Measurements from ENCODE around the genes KCNF1 and NTSR2.

GRCh38 chr2:10548587-10549286 is 100.6 kb upstream of the ODC1 start:
- PRO-cap, 2 experiments, result no peak in any of the 2 experiments
- RAMPAGE, long total RNA, 4 experiments, result no peak in any of the 4 experiments

DNA sequence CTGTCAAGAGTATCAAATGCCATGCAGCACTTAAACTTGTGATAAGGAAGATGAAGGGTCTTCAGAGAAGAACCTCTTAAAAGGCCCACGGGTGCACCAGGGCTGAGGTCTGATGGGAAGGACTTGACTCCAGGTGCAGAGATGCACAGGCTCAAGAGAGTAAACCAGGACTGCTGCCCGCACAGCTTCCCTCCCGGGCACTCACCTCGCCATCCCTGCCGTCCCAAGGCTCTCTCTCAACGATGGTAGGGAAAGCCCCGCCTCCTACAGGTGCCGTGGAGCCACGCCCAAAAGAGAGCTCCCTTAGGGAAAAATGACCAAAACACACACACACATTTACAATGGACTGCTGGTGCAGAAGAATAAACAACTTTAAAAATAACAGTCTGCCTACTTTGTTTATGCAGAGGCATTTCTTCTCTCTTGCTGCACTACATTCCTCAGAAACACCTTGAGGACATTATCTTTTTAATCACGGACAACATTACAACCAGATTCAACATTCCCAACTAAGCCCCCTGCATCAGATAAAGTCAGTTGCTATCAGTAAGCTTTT is 27.8 kb downstream of the PDIA6 start:
- PRO-cap, 2 experiments, result no peak in any of the 2 experiments
- RAMPAGE, long total RNA, 4 experiments, result start-site peak on the minus strand in 1 of 4 experiments, centred at position 257 of the sequence, 22 reads per replicate

DNA sequence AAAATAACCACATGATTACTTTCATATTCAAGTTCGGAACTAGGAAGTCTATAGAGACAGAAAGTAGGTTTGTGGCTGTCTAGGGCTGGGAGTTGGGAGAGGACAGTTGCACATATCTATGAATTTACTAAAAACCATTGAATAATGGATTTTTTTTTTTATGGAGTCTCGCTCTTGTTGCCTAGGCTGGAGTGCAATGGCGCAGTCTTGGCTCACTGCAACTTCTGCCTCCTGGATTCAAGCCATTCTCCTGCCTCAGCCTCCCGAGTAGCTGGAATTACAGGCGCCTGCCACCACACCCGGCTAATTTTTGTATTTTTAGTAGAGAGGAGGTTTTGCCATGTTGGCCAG is 13.6 kb upstream of the PDIA6 start:
- PRO-cap, 2 experiments, result no peak in any of the 2 experiments
- RAMPAGE, long total RNA, 4 experiments, result no peak in any of the 4 experiments

- PRO-cap, 2 experiments, result no peak in any of the 2 experiments
- RAMPAGE, long total RNA, 4 experiments, result no peak in any of the 4 experiments
Observed at GRCh38 chr2:10911333-10912079, at the start of gene KCNF1. KCNF1 (plus strand) TSS chr2:10911934.

DNA sequence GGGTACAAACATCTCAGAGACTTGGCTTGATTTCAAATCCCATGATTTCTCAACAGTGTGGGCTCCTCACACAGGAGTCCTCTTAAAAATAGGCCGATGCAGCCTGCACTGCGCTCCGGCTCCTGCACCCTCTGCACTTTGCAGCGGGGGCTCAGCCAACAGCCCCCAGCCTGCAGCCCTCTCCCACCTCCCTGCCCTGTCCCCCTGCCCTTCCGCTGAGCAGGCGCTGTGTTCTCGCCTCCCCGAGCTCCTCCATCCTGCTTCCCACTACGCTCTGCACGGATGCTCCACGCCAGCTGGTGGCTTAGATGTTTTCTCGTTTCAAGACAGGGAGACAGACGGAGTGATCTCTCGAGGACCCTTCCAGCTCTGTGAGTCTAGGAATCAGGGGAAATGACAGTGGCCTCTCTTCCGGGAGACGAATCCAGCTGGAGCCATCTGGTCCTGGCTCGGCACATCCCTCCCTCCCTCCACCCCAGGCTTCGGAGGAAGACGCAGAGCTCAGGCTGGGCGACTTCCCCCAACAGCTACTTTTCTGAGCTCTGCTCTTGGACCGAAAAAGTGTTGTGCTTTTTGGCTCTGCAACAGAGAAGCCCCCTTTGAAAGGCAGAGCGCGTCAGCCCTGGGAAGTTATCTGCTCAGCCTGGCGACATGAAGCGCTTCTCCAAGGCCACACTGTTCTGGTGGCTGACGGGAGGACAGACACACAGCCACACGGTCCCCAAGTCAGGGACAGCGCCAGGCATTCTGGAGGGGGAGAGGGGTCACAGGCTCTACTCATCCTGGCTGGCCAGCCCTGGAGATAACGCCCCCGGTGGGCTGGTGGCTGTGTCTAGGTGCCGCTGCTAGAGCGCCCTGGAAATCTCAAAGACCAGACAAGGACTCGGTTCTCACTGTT is 71.6 kb downstream of the KCNF1 start:
- PRO-cap, 2 experiments, result no peak in any of the 2 experiments
- RAMPAGE, long total RNA, 4 experiments, result no peak in any of the 4 experiments

DNA sequence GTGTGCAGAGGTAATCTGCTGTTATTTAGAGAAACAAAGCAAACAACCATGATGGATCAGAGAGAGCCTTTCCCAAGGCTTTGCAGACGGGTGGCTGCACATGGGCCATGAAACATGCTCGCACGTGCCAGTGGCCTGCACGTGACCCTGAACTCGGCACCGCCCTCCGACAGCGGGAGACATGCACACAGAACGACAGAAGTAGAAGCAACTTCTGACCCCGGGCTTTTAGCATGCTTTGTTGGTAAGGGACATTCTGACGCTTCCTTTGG is 108.7 kb upstream of the C2orf50 start:
- PRO-cap, 2 experiments, result no peak in any of the 2 experiments
- RAMPAGE, long total RNA, 4 experiments, result no peak in any of the 4 experiments

DNA sequence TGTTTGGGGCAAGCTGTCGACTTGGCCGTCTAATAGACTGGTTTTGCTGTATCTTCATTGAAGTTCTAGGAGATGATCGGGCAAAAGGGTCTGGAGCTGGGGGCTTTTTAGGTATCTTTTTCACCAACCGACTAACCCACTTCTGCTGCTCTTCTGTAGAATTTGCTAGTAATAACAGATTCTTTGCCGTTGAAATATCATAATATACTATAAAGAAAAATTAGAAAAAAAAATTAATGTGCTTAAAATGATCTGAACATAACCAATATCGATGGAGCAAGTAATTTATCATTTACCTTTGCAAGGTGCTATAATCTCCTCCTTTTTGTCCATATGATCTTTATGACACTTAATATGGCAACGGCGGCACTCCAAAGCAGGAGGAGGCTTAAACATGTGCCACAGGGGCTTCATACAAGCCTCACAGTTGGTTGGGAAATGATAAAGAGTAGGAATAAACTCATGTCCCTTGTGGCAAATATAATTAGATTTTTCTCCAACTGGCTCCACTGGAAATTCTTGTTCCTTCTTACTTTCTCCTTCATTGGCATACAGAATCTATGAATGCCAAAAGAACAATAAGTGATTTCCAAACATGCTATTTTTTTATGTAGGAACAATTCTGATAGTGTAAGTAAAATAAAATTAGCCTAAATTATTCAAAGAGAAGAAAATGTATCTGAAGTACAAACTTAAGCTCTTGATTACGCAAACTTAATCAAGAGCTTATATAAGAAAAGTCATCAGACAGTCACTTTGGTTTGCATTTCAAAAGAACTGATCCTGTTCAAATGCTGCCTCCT is 37.1 kb downstream of the SLC66A3 start:
- PRO-cap, 2 experiments, result no peak in any of the 2 experiments
- RAMPAGE, long total RNA, 4 experiments, result no peak in any of the 4 experiments

GRCh38 chr2:11370520-11371103 is 26.2 kb upstream of the ROCK2 start:
- PRO-cap, 2 experiments, result no peak in any of the 2 experiments
- RAMPAGE, long total RNA, 4 experiments, result no peak in any of the 4 experiments

GRCh38 chr2:11483966-11484560 is 18.1 kb upstream of the E2F6 start:
- PRO-cap, 2 experiments, result no peak in any of the 2 experiments
- RAMPAGE, long total RNA, 4 experiments, result no peak in any of the 4 experiments

GRCh38 chr2:11499015-11499656 is 33.2 kb upstream of the E2F6 start:
- PRO-cap, 2 experiments, result no peak in any of the 2 experiments
- RAMPAGE, long total RNA, 4 experiments, result no peak in any of the 4 experiments

- PRO-cap, 2 experiments, result no peak in any of the 2 experiments
- RAMPAGE, long total RNA, 4 experiments, result no peak in any of the 4 experiments
Observed at GRCh38 chr2:11533214-11533851, 512 bp upstream of the GREB1 start.

GRCh38 chr2:11669623-11670583 is at the start of gene NTSR2:
NTSR2 (minus strand) TSS chr2:11670195.
- PRO-cap, 2 experiments, result no peak in any of the 2 experiments
- RAMPAGE, long total RNA, 4 experiments, result no peak in any of the 4 experiments

GRCh38 chr2:11701789-11702441 is 31.9 kb upstream of the NTSR2 start:
- PRO-cap, 2 experiments, result no peak in any of the 2 experiments
- RAMPAGE, long total RNA, 4 experiments, result no peak in any of the 4 experiments

- PRO-cap, 2 experiments, result no peak in any of the 2 experiments
- RAMPAGE, long total RNA, 4 experiments, result no peak in any of the 4 experiments
Observed at GRCh38 chr2:11722493-11723083, 23.8 kb upstream of the LPIN1 start.

- PRO-cap, 2 experiments, result no peak in any of the 2 experiments
- RAMPAGE, long total RNA, 4 experiments, result no peak in any of the 4 experiments
Observed at GRCh38 chr2:11822614-11823391, 76.4 kb downstream of the LPIN1 start.

DNA sequence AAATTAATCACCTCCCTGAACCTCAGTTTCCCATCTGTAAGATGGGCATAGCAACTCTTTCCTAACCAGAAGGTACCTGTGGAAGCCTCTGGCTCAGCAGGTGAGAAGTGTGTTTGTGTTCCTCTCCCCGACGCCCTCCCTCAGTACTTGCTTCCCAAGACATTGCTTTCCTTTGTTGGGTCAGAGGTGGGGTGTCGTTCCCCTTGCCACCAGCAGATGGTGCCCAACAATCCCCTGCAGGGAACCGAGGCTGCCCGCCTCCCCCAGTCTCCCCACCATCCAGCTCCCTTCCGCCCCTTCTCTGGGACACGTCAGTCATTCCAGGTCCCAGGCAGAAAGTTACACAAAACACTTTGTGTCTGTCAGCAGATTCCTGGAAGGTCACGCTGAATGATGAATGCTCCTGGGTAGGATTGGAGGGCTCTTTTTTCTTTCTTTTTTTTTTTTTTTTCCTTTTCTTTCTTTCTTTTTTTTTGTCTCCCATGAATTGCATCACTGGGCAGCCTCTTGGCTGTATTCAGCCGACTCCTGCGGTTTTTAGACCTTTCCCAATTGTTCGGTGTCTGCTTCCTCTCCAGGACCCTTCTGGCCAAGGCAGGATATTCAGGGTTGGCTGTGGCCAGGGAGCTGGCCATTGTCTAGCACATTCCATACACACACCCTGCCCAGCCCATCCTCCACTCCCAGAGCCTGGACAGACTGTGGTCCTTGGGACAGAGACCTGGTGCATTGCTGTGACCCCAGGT is 117.3 kb downstream of the LPIN1 start:
- PRO-cap, 2 experiments, result peak in 1 of 2 experiments; most common plus-strand start position 365 of the sequence (in 1); most common minus-strand start position 148 of the sequence (in 1)
- RAMPAGE, long total RNA, 4 experiments, result no peak in any of the 4 experiments

GRCh38 chr2:12127552-12128151 is 381.2 kb downstream of the LPIN1 start:
- PRO-cap, 2 experiments, result no peak in any of the 2 experiments
- RAMPAGE, long total RNA, 4 experiments, result no peak in any of the 4 experiments

DNA sequence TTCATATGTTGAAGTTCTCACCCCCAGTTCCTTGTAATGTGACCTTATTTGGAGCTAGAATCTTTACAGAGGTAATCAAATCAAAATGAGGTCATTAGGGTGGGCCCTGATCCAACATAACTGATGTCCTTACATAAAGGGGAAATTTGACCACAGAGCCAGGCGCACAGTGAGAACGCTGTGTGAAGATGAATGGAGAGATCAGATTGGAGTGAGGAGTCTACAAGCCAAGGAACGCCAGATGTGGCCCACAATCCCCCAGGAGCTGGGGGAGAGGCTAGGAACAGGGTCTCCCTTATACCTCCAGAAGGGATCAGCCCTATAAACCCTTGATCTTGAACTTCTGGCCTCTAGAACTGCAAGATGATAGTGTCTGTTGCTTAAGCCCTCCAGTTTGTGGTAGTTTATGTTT is 31.5 kb upstream of the TRIB2 start:
- PRO-cap, 2 experiments, result no peak in any of the 2 experiments
- RAMPAGE, long total RNA, 4 experiments, result no peak in any of the 4 experiments

- PRO-cap, 2 experiments, result peak in 1 of 2 experiments; most common plus-strand start chr2:12734062 (in 1)
- RAMPAGE, long total RNA, 4 experiments, result no peak in any of the 4 experiments
Observed at GRCh38 chr2:12733644-12734214, 17.0 kb downstream of the TRIB2 start.

DNA sequence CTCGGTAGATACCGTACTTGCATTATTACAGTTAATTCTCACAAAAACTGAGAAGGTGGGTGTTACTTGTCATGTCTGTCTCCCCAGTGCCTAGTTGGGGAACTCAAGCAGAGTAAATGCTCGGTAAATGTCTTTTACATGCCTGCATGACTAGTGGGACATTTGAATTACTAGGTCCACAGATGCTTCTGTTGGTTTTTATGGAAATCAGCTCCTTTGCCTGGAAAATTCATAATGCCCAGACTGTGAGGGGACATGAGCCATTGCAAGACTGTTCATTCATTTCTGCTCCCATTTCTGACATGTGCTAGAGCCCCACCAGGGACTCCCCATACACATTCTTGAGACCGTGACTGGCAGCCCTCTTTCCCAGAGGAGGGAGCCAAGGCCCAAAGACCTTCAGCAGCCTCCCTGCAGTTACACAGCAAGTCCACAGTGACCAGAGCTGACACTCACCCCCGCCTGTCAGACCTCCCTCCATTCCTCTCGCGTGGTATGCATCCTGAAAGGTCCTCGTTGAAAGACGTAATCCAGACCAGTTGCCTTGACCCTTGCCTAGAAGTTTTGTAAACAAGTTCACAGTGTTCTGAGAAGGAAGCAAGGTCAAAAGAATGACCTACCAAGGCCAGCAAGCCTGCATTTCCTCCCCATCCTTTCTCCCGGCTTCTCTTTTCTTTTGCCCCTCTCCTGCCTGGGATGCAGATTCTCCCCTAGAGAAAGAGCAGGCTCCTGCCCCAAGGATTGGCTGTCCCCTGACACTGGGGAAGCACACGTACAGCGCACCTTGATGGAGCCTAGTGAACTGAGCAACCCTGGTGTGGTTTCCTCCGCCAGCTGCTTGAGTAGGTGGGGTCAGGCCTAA is 18.1 kb downstream of the TRIB2 start:
- PRO-cap, 2 experiments, result no peak in any of the 2 experiments
- RAMPAGE, long total RNA, 4 experiments, result no peak in any of the 4 experiments